NALM6 (cell line): Measurements from ENCODE around the genes PPP1R7 and D2HGDH.

DNA sequence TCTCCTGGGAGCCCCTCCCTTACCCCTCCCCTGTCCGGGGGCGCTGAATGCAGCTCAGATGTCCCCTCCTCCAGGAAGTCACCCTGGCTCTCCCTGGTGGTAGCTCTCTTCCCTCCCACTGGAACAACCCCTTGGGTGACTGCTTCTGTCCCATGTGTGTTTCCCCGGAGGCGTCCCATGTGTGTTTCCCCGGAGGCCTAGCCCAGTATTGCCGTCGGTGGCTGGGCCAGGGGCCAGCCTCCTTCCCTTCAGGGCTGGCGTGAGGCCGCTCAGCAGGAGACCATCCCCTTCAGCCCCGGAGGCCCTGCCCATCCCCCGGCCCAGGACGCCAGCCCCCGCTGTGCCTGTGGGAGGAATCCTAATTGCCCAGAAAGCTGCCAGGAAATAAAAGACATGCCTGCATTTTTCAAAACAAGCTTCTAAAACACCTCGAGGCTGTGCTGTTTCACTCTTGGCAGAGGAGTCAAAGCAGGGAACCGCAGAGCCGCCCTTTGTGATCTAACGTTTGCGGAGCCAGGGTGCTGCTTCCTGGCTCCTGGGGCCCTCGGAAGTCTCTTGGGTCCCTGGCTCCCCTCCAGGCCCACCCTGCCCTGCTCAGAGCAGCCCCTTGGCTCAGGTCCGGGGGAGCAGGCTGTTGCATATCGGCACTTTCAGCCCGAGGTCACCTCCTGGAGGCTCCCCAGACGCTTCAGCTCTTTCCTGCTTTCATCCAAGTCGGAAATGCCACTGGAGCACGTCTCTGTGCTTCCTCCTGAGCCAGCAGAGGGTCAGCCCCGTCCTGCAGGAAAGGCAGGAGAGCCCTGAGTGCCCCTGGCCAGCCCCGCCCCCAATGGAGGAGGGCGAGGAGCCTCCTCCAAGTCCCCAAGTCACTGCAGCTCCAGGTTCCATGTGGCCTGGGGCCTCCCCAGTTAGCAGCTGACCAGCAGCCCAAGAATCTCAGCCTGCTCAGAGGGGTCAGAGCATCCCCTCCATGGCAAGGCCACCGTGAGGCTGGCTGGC lies 11.5 kb downstream of the SNED1 start:
- PRO-cap: unidirectional peak, plus-strand start at position 205 of the sequence; unidirectional peak, plus-strand start at position 490 of the sequence

GRCh38 chr2:241036361-241037532 lies 38.3 kb downstream of the SNED1 start:
- PRO-cap: no peak

DNA sequence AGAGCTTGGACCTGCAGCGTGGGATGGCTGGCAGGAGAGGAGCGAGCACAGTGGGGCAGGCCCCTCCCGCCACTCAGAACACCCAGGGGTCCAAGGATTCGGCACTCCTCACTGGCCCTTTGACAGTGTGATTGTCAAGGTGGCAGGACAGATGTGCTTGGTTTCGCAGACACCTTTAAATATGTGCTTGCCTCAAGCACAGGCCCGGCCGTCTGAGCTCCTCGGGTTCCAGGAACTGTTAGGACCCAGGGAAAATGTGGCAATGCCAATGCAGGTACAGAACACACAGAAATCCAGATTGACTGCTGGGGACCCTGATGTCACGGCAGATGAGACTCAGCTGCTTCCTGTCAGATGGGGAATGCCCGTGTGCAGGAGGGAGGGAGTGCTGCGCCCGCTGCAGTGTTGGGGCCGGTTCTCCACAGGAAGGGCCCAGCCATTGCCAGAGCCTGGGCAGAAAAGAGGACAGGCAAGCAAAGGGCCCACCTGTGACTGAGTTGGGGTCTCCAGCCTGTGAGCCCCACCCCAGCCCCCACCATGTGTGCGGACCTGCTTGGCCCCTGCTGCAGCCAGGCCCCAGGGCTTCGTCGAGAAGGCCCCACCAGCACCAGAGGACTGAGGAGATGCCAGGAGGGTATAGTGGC lies 50.9 kb downstream of the MTERF4 start:
- PRO-cap: no peak

DNA sequence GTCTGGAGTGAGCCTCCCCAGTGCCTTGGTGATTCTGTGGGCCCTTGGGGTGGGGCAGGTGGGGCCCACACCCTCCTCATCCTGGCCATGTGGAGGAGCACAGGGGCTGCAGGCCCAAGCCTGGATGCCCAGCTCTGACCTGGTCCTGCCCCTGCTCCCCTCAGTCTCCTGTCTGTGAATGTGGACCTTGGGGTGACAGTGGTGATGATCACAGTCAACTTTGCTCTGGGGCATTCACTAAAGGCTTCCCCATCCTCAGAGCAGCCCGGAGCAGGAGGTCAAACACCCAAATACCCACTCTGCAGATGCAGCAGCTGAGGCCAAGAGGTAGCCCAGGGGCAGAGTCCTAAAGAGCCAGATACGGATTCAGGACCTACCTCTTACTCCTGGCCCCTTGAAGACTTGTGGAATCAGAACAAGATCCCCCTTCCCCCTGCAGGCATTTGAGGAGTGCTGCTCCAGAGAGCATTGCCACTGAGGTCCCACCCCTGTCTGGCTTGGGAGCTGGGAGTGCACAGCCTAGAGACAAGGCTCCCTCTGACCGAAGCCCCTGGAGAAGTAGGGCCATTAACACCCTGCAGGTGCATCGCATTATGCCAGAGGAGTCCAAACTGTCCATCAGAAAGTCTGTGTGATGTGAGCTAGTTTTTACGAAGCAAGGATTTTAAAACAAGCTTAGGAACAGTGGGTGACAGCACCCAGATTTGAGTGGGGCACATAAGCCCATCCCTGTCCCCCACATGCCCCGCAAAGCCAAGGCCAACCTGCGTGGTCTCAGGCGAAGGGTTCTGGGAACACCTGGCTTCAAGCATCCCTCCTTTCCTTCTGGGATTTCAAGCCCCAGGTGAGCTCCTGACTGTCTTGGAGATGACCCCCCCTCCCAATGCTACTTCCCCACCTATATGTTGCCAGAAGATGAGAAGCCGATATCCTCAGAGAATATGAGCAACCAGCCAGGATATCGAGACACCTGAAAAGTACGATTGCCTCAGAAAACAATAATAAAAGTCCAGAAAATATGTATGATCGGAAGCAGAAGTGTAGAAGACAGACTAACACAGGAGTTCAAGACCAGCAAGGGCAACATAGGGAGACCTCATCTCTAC lies 48.4 kb downstream of the MTERF4 start:
- PRO-cap: no peak

GRCh38 chr2:241092777-241093704 lies 9.0 kb downstream of the MTERF4 start:
- PRO-cap: no peak

GRCh38 chr2:241111145-241111755 lies 9.2 kb upstream of the MTERF4 start:
- PRO-cap: no peak

DNA sequence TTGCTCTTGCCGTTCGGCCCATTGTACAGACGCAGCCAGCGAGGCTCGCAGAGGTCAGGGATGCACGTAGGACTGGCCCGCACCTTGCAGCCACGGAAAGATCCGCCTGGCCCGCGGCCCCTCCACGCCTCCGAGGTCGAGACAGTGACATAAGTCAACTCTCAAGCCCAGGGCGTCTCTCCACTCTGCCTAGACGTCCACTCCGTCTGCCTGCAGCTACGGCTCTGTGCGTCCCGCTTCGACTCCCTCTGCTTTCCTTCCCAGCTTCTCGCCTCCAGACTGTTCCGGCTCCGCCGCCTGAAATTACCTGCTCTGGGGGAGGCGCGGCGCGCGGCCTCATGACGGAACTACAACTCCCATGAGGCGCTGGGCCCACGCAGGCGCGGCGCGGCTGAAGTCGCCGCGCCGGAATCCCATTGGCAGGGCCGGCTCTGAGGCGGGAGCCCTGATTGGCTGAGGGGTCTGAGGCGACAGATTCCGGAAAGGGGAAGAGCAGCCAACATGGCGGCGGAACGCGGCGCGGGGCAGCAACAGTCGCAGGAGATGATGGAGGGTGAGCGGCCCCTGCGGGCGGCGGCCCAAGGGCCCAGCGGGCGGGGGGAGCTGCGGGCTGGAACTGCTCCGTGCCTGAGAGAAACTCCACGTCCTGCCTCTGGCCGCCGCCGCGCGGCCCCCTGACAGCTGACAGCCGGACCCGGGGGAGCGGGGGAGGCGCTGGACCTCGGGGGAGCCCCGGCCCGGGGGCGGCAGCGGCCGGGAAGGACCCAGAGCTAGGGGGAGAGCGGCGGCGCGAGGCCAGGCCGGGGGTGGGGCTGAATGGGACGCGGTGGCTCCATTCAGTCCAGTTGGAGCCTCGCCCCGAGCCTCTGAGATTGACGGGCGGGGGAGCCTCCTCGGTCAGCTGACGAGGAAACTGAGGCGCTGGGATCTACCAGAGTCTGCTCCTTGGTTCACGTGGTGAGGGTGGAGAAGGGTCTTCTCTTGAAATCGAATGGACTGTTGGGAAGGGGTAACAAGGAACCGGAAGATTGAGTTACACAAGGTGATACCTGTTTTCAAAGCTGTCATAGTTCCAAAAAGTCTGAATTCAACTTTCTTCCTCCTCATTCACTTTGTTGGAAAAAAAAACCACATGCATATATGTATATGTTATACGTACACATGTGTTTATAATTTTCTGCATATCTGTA lies at the start of gene PPP1R7:
Gene PPP1R7, plus strand, starts transcription at position 473 of the 1,190 bp plus-strand sequence.
- PRO-cap: bidirectional peak, plus-strand start at position 530 of the sequence, minus-strand start at position 228 of the sequence

GRCh38 chr2:241272272-241273377 lies 42.8 kb downstream of the HDLBP start:
- PRO-cap: bidirectional peak, plus-strand start at chr2:241272988, minus-strand start at chr2:241272834

DNA sequence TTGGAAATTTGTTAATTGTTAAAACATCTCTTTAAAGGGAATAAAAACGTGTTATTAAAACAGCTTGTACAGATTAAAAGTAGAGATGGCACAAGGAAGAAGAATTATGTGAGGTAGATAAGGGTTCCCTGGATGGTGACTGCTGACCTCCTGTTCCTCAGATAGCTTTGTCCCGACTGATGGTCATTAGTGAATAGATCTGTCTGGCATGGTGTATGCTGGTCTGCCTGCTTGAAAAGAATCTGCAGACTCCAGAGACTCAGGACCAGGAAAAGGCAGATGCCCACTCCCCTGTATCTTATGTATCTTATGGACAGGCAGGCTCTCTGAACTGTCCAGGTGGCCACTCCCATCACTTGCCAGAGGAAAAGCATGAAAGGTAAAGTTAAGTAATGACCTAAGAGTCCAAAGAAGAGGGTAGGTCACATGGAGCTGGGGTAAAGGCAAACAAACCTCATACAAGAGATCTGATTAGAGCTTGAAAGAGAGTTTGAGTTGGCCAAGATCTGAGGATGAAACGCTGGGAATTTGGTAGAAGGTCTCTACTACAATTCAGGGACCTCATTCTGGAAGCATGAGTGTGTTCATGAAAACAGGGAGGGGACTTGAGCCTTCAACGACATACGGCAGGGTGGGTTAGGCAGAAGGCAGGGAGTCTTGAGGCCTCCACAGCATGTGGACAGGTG lies 5.4 kb upstream of the FARP2 start:
- PRO-cap: no peak

- PRO-cap: no peak
Measured at GRCh38 chr2:241399729-241400821, 44.0 kb downstream of the FARP2 start.

GRCh38 chr2:241496133-241496640 lies 12.2 kb downstream of the STK25 start:
- PRO-cap: no peak

DNA sequence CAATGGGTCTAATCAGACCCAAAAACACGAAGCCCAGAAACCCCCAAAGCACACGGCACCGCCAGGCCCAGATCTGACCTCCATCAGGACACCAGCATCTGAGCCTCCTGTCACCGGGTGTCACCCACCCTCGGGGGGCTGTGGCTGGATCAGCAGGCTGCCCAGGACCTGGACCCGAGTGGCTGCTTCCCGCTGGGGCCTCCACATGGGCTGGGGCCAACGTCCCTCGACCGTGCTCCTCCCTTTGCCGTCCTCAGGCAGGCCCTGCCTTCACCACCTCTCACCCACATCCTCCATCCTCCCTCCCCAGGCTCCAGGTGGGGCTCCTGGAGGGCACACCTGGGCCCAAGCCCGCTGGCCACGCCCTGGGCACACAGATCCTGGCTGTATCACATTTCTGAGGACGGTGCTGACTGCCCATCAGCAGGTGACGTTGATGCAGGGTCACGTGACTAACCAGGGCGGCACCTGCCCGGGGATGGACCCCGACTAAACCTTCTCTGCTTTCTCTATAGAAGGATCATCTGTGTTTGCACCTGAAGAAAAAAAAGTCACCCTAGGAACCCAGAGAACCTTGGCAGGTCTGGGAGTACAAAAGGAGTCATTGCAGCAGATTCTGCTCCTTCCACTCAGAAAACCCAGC lies 11.4 kb downstream of the STK25 start:
- PRO-cap: no peak

- PRO-cap: no peak
Measured at GRCh38 chr2:241505586-241506213, 2.7 kb downstream of the STK25 start.

GRCh38 chr2:241545250-241545449 lies 13.4 kb upstream of the BOK start:
- PRO-cap: no peak

- PRO-cap: no peak
Measured at GRCh38 chr2:241672841-241673403, 13.7 kb downstream of the DTYMK start.

GRCh38 chr2:241734536-241734754 lies at the start of gene D2HGDH:
D2HGDH (plus strand) TSS chr2:241734630.
- PRO-cap: bidirectional peak, plus-strand start at chr2:241734646, minus-strand start at chr2:241734480

DNA sequence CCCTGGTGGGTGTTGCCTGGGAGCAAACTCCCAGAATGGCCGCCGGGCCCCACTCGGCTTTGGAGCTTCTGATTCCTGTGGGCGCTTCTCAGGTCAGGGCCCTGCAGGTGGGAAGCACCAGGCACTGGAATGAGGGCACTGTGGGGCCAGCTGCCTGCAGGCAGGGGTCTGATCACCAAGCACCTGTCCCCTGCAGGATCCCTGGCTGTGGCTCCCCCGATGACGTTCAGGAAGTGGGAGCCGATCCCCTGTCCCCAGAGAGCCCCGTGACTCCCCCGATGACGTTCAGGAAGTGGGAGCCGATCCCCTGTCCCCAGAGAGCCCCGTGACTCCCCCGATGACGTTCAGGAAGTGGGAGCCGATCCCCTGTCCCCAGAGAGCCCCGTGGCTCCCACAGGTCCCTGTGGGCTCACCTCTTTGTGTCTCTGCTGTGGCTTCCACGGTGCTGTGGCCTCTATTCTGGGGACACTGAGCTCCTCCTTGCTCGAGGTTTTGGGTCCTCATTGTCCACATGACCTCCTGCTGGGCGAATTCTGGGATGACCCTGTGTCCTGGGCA lies 4.7 kb downstream of the NEU4 start:
- PRO-cap: no peak

DNA sequence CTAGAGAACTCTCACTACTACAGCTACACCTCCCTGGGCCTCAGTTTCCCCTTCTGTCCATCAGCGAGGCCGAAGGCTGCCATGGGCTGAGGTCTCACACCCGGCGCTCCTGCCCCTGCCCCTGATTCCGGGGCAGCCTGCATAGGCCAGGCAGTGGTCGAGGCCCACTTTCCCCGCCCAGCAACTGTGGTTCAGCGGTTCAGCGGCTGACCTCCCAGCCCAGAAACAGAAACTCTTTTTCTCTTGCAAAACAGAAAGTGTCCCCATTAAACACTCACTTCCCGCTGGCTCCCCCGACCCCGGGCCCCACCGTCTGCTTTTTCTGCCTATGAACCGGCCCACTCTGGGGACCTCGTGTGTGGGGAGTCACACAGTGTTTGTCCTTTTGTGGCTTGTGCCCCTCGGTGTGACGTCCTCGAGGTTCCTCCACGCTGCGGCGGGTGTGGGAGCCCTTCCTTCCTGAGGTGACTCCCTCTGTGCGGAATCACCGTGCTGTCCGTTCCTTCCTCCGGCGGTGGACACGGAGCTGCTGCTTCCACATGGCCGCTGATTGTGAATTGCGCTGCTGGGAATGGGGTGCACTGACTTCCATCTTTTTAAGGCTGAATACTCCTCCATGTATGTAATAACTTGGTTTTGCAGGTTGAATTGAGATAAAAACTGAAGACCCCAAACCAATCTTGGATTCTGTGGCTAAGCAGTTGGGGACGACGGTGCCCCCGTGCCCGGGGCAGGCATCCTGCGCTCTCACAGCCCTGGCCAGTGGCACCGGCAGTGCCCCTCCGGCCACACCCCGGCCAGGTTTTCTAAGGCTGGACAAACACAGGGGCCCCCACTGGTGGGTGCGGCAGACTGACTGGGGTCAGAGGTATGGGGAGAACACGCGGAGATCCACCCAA lies 15.8 kb downstream of the PDCD1 start:
- PRO-cap: no peak

DNA sequence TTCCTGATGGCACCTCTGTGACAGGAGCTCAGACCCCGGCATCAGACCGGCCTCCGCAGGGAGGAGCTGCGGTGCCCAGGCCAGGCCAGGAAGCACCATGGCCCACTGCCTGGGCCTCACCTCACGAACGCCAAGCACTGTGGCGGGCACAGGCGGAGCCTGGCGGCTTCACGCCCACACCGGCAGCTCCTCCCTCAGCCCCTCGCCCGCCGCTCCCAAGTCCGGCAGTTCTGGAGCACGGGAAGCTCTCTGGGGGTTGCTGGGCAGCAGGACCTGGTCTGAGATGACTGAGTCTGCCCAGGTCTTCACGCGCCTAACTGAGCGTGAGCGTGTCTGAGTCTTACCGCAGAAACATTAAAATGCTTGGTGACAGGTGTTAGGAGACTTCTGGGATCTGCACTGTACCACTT lies 8.9 kb downstream of the FAM240C start:
- PRO-cap: no peak

- PRO-cap: no peak
Measured at GRCh38 chr2:242031317-242032221, 131.3 kb upstream of the FAM240C start.